GM06990 (cell line): ENCODE measurements around a stretch of chr6.

DNA sequence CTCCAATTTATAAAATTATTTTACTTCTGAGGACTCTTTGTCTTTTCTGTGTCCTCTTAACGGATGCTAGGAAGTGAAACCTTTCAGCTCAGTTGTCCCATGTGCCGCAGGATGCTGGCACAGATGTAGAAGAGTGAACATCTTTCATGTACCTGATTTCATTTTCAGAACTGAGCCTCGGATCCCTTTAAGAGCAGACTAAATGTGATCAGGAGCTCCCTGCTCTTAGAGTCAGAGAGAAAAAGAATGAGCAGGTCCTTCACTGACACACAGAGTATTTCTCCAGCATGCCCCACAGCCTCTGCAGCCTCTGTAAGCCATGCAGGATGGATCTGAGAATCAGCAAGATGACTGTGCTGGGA lies 27.6 kb upstream of the FUCA2 start:
- RRBS: no CpG with 5 or more reads among the region's 3 CpGs

DNA sequence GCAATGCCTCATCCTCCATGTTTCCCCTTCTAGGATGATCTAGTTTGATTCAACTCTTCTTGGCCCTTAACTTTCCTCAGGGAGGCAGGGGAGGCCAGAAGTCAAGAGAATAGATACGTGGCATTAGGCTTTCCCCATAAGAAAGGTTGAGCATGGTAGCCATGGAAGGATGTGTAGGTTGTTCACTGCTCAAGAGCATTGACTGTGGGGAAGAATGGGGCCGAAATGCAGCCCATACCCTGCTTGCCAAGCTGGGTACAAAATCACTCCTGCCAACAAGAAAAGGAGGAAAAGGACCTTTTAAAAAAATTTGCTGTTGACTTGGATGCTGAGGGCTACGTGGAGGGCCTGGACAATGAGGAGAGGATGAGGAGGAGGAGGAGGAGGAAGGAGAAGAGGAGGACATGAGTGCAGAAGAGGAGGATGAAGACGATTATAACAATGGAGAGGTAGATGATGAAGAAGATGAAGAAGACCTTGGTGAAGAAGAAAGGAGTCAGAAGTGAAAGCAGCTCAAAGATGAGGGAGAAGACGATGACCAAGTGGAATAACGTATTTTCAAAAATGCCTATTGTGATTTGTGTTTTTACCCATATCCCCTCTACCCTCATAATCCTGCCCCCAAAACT lies 66.9 kb upstream of the FUCA2 start:
- RRBS: no CpG with 5 or more reads among the region's 6 CpGs

DNA sequence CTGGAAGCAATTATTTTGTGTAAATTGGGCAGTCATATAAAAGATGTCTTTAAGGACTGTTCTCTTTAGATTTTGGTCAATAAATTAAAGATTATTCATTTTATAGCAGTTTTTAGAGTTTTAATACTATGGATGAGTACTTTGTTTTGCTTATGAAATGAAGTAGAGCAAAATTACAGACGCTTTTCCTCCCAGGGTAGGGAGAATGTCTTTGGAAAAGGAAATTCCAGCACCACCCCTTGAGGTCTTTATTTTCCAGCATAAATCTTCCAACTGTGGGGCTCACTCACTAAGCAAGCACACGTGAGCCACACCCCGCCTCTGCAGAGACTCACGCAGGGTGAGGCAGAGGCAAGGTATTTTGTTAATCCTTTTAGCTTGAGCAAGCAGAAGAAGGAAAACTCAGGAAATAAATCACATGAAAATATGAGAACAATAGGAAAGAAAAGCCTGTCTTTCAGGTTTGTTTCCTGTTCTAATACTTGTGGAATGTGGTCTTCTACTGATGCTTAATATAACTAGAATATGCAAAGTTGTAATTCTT lies 4.2 kb upstream of the PHACTR2 start:
- RRBS: no CpG with 5 or more reads among the region's 4 CpGs

GRCh38 chr6:143746494-143747032 lies 68.8 kb downstream of the PHACTR2 start:
- RRBS: no CpG with 5 or more reads among the region's 7 CpGs

DNA sequence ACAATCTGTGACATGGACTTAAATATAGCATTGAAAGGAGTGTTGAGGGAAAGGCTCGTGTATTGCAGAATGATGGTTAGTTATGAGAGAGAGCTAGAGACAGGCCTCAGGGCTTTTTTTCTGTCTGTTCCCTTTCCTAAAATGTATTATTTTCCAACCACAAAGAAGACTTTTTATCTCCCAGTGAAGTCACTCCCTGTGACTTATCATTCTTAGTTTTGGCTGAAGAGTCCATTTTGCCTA lies 37.4 kb upstream of the LTV1 start:
- RRBS: no CpG with 5 or more reads among the region's 1 CpG

DNA sequence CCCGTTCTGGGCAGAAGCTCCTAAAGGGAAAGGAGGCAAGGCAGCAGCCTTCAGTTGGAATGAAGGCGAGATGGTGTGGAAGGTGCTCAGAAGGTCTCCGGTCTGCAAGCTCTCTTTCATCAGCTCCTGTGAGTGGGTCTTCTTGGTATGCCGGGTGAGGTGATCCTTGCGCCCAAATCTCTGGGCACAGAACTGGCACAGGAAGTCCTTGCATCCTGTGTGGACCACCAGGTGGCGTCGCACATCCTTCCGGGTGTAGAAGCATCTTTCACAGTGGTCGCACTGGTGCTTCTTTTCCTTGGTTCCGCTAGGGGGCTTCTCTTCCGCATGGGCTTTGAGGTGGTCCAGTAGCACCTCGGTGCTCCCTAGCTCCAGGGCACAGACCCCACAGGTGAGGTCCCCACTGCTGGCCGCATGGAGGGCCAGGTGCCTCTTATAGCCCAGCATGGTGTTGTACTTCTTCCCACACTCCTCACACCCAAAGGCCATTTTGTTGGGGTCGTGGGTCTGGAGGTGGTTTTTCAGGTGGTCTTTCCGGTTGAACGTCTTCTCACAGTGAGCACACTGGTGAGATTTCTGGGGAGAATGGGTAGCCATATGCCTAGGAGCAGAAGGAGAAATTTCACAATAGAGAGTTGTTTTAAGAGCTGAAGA lies 65.9 kb downstream of the PLAGL1 start:
- RRBS: 8% methylated on average over 5 of the region's 16 CpGs

- RRBS: no CpG with 5 or more reads among the region's 15 CpGs
These were observed 60.1 kb downstream of the PLAGL1 start for GRCh38 chr6:143947726-143948659.

GRCh38 chr6:144054985-144056019 lies 40.1 kb downstream of the SF3B5 start:
- RRBS: no CpG with 5 or more reads among the region's 7 CpGs

GRCh38 chr6:144063620-144064390 lies 31.6 kb downstream of the SF3B5 start:
- RRBS: 2% methylated on average over 22 of the region's 73 CpGs

DNA sequence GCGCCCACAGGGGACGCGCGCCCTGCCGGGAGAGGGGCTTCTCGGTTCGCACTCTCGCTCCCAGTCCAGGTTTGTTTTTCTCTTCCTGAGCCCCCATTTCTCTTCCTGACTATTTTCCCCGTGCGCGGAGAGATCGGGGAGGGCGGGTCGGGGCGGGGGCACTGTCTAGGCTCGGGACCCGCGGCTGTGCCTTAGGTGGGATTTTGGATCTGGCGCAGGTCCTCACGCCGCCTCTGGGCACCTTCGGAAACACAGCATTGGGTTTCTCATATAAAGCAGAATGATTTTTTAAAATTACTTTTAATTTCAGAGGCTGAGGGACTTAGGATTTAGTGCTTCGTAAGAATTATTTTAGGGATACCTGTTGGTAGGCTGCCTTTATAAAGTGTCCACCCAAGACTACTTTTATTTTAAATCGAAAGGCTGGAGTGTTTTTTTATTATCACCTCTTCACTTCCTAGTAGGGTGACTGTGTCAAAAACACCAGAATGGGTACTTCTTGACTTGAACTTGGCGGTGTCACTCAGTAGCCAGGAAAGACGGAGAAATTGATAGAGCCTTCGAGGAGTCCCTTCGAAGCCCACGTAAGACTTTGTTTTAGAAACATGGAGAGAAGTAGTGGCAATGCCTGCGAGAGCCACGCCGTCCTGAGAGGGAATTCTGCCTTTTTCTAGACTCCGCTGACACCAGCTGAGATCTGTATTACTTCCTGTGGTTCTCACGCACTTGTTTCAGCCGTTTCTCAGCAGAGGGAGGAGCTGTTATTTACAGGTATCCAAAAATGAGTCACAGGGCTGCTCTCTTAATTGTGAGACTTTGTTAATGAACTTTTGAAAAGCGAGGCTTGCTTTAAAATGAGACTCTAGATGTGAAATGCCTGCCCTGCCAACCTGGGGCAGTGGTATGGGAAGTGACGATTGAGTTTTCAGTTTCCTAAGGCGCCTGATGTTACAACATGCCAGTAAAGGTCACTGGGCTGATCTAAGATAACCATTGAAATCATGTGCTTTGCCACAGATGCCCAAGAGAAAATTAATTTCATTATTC lies 641 bp downstream of the STX11 start:
- RRBS: 3% methylated on average over 5 of the region's 38 CpGs

- RRBS: no CpG with 5 or more reads among the region's 4 CpGs
These were observed 9.4 kb downstream of the STX11 start for GRCh38 chr6:144159733-144160130.

DNA sequence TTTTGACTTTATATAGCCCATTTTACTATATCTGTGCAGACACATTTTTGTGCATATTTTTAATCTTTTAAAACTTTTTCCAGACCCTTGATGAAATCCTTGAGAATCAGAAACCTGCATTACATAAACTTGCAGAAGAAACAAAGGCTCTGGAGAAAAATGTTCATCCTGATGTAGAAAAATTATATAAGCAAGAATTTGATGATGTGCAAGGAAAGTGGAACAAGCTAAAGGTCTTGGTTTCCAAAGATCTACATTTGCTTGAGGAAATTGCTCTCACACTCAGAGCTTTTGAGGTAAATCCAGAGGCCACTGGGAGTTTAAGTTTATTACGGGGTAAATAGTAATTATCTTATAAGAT lies 177.4 kb downstream of the UTRN start:
- RRBS: no CpG with 5 or more reads among the region's 1 CpG

DNA sequence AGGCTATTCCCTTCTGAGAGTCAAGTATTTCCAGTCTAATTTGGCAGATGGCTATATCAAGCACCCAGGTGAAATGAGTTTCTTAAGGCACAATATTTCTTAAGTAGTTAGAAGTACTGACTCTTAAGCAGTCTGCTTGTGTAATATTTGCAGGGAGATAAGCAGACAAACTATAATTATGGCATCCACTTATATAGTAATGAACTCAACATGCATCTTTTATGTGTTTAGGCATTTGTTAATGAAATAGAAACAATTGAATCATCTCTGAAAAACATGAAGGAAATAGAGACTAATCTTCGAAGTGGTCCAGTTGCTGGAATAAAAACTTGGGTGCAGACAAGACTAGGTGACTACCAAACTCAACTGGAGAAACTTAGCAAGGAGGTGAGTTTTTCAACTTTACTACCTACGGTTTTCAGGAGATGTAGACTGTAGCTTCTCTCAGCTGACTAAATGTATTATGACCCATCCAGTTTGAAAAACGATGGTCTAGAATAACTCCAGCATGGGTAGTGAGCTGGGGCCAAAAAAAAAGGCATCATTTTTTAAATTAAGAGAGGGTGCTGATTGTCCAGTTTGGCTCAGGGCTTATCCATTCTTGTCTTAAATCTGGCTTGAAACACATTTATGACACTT lies 189.4 kb downstream of the UTRN start:
- RRBS: no CpG with 5 or more reads among the region's 3 CpGs

GRCh38 chr6:144479741-144480249 lies 194.7 kb downstream of the UTRN start:
- RRBS: no CpG with 5 or more reads among the region's 6 CpGs

- RRBS: no CpG with 5 or more reads among the region's 6 CpGs
These were observed 376.1 kb downstream of the UTRN start for GRCh38 chr6:144661221-144661637.

- RRBS: no CpG with 5 or more reads among the region's 2 CpGs
These were observed 709.0 kb downstream of the EPM2A start for GRCh38 chr6:145026322-145026772.

- RRBS: no CpG with 5 or more reads among the region's 10 CpGs
These were observed 446 bp upstream of the SHPRH start for GRCh38 chr6:145964702-145964905.

DNA sequence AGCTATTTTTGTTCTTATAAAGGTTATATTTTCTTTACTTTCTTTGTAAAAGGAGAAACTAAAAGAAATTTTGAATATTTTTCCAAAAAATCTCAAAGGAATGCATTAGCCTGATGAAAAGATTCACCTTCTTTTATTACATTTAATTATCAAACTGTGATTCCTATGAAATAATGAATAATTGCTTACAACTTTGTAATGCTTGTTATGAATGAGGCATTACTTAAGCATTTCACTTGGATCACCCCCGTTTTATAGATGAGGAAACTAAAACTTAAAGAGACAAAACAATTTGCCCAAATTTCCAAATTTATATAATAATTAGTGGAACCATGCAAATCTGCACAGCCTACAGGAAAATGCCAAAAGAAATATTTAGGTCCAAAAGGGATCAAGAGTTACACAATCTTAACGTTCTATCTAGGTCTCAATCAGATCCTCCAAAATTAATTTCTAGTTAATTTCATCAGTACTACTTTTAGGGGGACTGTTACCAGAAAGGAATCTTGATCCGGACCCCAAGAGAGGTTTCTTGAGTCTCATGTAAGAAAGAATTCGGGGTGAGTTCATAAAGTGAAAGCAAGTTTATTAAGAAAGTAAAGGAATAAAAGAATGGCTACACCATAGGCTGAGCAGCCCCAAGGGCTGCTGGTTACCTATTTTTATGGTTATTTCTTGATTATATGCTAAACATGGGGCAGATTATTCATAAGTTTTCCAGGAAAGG lies 288.0 kb downstream of the ADGB start:
- RRBS: no CpG with 5 or more reads among the region's 4 CpGs

GRCh38 chr6:146897943-146898631 lies 299.3 kb downstream of the ADGB start:
- RRBS: no CpG with 5 or more reads among the region's 5 CpGs